Monocyte (primary cell): Measurements from ENCODE around the genes FBLN5 and GON7.

- PRO-cap, 2 experiments = no peak in any of the 2 experiments
Observed at GRCh38 chr14:91946892-91947758, at the start of gene FBLN5. Gene FBLN5 (minus strand): TSS chr14:91947694.

DNA sequence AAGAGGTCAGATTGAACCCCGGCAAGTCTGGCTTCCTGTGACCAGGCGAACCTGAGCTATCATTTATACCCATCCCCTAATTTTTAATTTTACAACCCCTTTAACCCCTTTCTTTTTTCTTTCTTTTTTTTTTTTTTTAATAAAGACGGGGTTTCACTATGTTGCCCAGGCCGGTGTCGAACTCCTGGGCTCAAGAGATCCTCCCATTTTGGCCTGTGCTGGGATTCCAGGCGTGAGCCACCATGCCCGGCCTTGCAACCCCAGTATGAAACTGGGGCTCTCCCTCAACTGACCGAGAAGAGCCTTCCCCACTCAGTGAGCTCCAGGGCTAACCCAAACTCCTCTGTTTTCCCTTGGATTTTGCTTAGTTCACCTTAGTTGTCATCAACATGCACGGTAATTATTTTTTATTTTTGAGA lies 971 bp downstream of the CPSF2 start:
- PRO-cap, 2 experiments = no peak in any of the 2 experiments

DNA sequence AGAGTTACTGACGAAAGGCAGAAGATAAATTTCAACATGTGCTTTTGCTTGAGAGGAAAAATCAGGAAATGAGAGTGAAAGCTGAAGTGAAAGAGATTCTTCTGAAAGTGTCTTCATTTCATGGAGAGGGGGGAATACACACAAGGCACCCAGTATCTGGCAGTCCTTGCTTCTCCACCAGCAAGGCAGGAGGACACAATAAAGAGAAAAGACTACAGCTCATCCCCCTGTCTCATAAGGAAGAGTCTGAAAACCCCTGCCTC lies 77.9 kb downstream of the SLC24A4 start:
- PRO-cap, 2 experiments = no peak in any of the 2 experiments

- PRO-cap, 2 experiments = peak in 2 of 2 experiments; most common plus-strand start chr14:92515868 (in 1)
Observed at GRCh38 chr14:92515501-92516030, 2.0 kb downstream of the RIN3 start.

- PRO-cap, 2 experiments = peak in 2 of 2 experiments; most common plus-strand start chr14:92532355 (in 1); most common minus-strand start chr14:92532533 (in 2)
Observed at GRCh38 chr14:92532060-92533340, 18.9 kb downstream of the RIN3 start.

GRCh38 chr14:92569259-92569815 lies 55.8 kb downstream of the RIN3 start:
- PRO-cap, 2 experiments = no peak in any of the 2 experiments

GRCh38 chr14:92658966-92659692 lies 89.3 kb downstream of the LGMN start:
- PRO-cap, 2 experiments = peak in 1 of 2 experiments; most common plus-strand start chr14:92659600 (in 1); most common minus-strand start chr14:92659464 (in 1)

DNA sequence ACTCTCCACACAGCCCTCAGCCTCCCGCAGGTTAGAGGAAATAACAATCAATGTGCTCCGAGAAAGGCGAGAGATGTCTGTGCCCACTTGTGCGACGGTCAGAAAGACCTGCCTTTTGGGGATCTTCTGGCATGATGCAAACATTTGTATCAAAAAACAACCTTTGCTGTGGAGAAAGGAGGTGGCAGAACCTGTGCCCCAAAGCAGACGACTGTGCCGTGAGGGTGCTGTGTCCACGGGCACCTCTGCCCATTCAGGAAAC lies 41.8 kb downstream of the LGMN start:
- PRO-cap, 2 experiments = peak in 2 of 2 experiments; most common plus-strand start position 162 of the sequence (in 2)

GRCh38 chr14:92753220-92753742 lies 4.9 kb upstream of the LGMN start:
- PRO-cap, 2 experiments = no peak in any of the 2 experiments

DNA sequence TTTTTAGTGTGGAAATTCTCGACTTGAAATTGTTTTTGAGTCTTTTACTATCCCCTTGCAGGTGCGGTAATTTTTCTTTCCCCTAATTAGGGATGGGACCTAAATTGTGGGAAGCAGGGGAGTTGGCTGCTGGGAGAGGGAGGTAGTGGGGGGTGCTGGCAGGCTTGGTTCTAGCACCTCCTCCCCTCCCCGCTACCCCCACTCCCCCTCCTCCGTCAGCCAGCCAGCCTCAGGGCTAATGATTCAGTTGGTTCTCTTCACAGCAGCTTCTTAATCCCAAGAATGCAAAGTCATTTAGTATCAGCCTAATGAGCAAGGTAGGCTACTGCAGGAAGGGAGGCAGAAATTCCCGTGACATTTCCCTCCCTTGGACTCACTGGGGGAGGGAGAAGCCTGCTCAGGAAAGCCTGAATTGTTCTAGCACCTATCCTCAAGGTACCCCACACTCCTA lies 29.9 kb downstream of the ITPK1 start:
- PRO-cap, 2 experiments = no peak in any of the 2 experiments

DNA sequence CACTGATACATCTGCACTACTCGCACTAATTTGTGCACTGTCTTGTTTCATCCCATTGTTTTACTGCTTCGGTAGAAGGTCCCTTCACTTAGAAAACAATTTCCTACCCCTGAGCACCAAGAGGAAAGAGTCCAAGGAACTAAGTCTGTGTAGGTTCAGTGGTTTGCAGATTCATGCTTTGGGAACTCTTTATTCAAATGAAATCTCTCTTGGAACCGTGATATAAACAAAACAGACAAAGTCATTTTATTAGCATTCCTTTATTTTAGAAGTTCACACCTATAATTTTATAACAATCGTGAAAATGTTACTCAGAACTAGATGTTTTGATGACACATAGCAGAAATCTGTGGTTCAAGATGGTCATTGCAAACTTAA lies 2.8 kb downstream of the MOAP1 start:
- PRO-cap, 2 experiments = peak in 2 of 2 experiments; most common minus-strand start position 114 of the sequence (in 2)

GRCh38 chr14:93206472-93207165 lies at the start of gene GON7:
Gene GON7 (minus strand): TSS chr14:93207065.
- PRO-cap, 2 experiments = peak in 2 of 2 experiments; most common plus-strand start chr14:93206821 (in 1); most common minus-strand start chr14:93206846 (in 2)

- PRO-cap, 2 experiments = no peak in any of the 2 experiments
Observed at GRCh38 chr14:93256977-93257902, 50.2 kb downstream of the UBR7 start.

GRCh38 chr14:93295779-93296560 lies 36.9 kb downstream of the BTBD7 start:
- PRO-cap, 2 experiments = no peak in any of the 2 experiments

DNA sequence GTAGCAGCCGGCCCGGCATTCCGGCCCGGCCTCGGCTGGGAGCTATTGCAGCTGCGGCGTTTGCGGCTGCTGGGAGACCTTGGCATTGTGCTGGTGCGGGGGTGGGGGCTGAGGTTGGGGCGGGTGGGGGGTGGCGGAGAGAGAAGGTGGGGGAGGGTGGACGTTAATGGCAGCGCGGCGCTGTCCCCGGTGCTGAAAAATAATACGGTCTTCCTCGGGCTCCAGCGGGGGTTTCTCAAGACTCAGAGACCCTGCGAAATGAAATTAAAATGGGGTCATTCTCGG lies 259 bp downstream of the UNC79 start:
- PRO-cap, 2 experiments = no peak in any of the 2 experiments

DNA sequence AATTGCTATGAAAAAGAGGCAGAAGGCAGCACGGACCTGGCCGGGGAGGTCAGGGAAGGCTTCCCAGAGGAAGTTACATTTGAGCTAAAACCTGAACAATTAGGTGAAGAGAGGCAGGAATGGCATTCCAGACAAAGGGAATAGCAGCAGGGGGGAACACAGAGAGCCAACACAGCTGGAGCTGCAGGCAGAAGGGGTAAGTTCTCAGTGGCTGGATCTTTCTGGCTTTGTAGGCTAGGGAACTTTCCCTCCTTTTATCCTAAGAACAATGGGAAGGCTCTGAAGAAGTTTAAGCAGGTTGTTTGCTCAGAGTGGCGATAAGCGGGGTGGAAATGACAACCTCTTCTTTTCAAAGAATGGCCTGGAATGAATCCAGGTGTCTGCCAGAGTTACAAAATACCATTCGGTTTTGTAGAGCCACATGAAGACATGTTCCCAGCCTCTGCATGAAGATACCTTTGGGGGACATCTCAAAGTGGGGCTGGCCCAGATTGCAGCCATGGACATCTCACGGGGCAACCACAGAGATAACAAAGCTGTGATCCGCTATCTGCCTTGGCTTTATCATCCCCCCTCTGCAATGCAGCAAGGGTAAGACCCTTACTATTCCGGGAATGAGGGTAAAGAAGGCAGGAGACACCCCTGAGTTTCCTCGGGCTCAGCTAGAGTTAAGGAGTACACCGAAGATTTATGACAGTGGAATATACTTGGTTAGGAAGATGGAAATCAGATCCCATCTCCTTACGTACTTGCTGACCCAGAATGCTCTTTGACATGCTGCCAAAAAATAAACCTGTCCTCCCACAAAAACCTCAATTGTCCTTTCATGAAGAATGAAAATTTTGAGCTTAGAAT lies 99.8 kb downstream of the PRIMA1 start:
- PRO-cap, 2 experiments = no peak in any of the 2 experiments

DNA sequence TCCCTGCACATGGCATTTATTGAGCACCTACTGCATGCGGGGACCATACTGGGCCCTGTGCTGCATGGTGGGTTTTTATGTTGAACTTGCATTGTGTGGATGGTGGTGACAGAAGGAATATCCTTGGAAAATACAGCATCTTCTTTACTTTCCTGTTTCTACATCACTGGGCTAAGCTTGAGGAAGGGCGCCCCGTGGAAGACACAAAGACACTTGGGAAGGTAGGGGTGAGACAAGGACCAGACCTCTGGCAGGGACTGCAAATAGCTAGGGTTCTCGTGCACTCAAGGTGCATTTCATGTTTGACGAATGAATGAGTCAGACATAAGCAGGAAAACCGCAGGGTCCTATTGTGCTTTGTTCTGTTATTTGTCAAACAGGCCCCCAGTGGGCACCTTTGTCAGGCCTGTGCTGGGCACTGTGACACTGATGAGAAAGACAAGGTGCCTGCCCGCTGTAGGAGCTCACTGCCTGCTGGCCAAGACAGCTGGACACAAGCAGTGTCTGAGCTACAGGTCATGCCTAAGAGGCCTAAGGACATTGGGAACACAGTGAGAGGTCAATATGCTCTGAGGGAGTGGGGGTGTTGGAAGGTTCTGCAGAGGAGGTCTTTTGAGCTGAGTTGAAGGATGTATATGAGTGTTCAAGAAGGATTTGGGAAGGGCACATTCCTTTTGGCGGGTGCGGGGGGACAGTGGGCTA lies 2.3 kb downstream of the OTUB2 start:
- PRO-cap, 2 experiments = peak in 1 of 2 experiments; most common plus-strand start position 432 of the sequence (in 1); most common minus-strand start position 261 of the sequence (in 1)

DNA sequence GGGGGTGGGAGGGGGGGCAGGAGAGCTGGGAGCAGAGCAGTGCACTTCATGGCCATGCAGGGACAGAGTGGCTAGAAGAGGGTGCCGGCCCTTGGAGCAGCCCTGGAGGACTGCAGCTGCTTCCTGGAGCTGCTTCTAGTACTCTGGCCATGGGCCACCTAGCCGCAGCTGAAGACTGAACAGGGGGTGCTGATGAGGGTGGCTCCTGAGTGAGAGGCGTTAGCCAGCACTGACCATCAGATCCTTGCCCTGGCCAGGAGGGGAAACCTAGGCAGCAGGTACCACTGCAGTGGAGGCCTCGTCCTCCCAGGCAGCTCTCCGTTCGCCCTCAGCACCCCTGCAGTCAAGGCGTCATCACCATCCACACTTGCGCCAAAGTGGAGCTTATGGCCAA lies 16.3 kb downstream of the OTUB2 start:
- PRO-cap, 2 experiments = no peak in any of the 2 experiments

DNA sequence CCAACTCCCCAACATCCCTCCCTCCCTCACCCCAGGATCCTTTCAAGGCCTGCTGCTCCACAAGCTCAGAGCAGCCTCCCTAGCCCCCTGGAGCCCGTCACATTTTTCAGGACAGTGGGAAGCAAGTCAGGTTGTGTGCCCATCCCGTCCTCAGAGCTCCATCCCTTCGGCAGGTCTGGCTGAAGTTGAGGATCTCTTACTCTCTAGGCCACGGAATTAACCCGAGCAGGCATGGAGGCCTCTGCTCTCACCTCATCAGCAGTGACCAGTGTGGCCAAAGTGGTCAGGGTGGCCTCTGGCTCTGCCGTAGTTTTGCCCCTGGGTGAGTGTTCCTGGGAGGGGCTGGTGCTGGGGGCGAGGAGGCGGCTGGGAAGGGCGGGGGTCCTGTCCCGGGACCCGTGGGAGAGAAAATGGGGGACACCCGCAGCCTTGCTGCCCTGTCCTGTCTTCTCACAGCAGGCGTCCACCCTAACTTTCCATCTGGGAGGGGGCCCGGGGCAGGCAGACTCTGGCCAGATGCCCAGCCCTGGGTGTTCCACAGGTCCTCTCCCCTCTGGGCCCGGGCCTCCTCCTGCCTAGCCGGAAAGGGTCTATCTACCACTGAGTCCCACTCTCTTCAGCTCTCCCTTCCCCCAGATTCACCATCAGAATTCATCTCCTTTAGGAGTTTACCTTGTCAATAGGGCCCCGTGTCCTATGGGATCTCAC lies 17.8 kb downstream of the IFI27L2 start:
- PRO-cap, 2 experiments = no peak in any of the 2 experiments

- PRO-cap, 2 experiments = no peak in any of the 2 experiments
Observed at GRCh38 chr14:94158276-94158841, 15.8 kb upstream of the PPP4R4 start.